Endometrial microvascular endothelial cells (primary cell): ENCODE results near the gene CMTM2.

DNA sequence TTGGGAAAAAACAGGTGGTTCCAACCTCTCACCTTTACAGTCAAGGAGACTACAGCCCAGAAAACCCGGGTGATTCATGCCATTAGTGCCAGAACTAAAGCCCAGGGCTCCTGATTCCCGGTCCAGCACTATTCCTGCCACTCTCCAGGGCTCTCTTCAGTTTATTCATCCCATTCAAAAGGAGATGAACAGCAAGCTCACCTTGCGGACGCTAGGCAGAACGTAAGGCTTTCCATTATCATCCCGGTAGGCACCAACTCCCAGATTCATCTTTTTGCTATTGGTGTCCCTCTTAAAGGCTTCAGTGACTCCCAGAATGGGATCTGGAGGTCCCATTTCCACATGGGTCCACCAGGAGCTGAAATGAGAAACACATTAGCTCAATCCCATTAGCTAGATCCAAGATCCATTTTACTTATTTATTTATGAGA lies 10.6 kb downstream of the GOT2 start:
- RAMPAGE, long total RNA, result no peak

DNA sequence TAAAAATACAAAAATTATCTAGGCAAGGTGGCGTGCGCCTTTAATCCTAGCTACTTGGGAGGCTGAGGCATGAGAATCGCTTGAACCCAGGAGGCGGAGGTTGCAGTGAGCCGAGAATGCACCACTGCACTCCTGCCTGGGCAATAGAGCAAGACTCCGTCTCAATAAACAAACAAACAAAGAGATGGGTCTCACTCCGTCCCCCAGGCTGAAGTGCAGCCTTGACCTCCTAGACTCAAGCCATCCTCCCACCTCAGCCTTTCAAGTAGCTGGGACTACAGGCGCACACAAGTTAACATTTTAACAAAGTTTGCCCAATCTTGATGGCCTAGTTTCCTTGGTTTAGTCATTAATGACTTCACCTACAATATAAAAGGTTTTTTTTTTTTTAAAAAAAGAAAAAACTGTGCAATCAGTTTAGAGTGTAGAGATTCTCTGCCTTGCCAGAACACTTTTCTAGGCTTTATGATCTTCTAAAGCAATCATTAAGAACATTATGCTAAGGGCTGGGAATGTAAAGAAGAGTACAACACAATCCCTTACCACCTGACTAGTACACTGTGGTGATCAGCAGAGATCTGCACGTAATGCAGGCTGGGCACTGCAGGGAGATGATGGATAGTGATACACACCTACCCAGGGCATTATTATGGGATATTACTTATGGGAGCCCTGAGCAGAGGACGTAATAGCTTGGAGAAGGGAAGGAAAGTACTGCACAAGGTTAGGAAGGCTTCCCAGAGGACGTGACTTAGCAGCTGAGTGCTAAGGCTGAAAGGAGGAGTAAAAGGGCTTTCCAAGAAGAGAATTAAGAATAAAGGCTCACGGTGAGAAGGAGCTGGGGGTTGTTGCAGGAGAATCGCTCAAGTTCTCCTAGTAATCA lies 6.9 kb downstream of the GOT2 start:
- RAMPAGE, long total RNA, result no peak

DNA sequence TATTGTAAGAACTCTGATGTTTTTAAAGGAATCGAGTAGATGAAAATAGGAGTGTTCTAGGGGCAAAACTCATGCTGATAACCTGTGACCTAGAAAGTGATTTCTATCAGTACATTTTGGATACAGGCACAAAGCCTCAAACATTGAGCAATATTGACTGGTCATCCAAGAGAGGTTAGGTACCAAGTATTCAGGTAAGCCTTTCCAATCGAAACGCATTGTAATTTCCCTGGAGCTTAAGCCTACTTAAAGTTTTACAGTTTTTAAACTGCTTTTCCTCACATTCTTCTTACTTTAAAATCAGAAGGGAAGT lies 3.4 kb downstream of the GOT2 start:
- RAMPAGE, long total RNA, result no peak

- RAMPAGE, long total RNA, result no peak
Measured at GRCh38 chr16:58756308-58756802, 22.2 kb upstream of the GOT2 start.

GRCh38 chr16:61055582-61055937 lies 980.7 kb downstream of the CDH8 start:
- RAMPAGE, long total RNA, result no peak

GRCh38 chr16:61491811-61492117 lies 544.5 kb downstream of the CDH8 start:
- RAMPAGE, long total RNA, result no peak

GRCh38 chr16:64910231-64910765 lies 211.6 kb downstream of the CDH11 start:
- RAMPAGE, long total RNA, result no peak

DNA sequence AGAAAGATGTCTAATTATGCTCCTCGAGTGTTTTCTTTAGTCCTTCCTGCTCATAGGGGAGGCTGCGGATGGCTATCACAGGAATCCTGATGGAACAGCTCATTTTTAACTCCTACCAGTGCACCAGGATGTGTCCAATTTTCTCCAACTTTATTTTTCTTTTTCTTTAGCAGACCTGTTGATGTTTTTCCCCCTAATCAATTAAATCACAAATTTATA lies 3.7 kb downstream of the CDH11 start:
- RAMPAGE, long total RNA, result no peak

DNA sequence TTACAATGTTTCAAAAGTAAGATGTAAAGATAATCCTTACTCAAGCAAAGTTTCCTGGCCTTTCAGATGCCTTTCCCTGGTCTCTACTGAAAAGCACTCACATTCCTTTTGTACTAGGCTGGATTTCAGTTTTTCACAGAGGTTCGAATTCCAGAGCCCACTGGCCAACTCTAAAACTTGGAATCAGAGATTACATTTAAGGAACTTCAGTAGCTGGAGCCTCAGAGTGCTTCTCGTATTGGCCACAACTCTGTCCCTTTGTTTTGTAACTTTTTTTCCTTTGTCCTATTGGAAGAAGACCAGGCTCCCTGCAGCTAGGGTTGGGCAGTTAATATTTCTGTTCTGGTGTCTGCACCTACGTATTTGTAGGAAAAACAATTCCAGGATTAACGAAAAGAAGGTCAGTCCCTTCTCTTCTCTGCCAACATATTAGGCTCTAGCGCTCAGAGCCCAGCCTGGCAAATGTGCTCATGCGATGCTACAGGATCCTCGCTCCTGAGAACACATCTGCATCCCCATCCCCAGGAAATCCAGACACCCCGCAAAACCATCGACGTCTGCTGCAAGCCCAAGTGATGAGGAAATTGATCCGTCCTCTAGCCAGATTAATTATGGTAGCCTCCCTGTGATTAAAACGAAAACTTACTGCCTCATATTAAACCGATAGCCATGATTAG lies 1.9 kb downstream of the CDH11 start:
- RAMPAGE, long total RNA, result no peak

GRCh38 chr16:65310626-65310933 lies 188.7 kb upstream of the CDH11 start:
- RAMPAGE, long total RNA, result no peak

GRCh38 chr16:65689837-65690177 lies 567.9 kb upstream of the CDH11 start:
- RAMPAGE, long total RNA, result no peak

GRCh38 chr16:65965605-65965922 lies 400.9 kb upstream of the CDH5 start:
- RAMPAGE, long total RNA, result no peak

DNA sequence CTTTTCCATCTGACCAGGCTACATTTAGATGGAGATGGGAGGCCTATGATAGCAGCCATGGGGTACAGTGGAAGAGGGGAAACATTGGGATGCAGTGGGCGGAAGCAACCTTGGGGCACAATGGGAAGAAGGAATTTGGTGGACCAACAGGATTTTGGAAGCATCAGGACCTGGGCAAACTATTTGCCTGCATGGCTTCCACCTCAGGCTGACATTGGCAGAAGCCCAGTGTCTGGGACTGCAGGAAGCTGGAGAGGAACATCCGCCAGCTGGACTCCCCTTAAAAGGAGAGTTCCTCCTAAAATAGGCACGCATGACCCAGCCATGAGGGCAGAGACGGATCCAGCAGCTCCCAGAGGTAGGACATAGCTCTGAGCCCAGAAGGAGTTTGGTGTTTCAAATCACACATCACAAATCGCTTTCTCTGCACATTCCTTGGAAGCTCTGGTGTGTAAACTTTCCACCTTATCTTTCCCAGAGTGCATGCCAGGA lies 231.2 kb upstream of the CDH5 start:
- RAMPAGE, long total RNA, result no peak

DNA sequence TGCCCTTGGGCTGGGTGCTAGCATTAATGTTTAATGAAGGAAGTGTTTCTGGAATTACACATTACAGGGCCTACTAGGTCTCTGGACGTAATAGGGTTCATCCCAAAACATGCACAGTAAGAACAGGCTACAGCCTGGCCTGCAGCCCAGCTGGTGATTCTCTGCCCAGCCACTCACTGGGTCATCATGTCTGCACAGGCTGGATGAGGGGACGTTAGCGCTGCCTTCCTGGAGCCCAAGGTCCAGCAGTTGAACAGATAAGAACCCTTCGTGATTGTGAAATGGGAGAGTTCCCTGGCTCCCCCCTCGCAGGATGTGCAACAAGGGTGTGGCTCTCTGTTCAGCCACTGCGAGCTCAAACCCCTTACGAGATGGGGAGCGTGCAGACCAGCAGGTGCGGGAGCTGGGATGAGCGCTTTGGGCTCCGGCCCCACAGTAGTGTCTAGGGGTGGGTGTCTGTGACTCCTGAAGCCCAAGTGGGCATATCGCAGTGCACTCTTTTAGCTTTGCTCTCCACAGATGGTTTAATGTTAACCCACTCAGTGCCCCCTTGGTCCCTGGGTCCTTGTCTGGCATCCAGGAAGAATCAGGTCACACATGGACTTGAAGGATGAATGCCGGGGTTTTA lies 199.9 kb upstream of the CDH5 start:
- RAMPAGE, long total RNA, result no peak

GRCh38 chr16:66502165-66503006 lies 47.5 kb downstream of the TK2 start:
- RAMPAGE, long total RNA, result no peak

- RAMPAGE, long total RNA, result no peak
Measured at GRCh38 chr16:66503007-66503436, 46.9 kb downstream of the TK2 start.

DNA sequence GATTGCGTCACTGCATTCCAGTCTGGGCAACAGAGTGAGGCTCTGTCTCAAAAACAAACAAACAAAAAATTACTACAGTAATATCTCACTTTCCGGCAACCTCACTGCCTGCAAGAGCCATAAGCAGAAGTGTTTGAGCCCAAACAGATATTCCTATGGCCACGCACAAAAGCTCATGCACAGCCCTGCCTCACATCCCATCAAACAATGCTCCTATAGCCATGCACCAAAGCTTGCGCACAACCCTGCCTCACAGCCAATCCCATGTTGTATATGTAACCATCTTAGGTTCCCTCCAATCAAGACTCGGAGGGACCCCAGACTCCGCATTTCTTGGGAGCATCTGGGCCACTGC lies 37.2 kb downstream of the TK2 start:
- RAMPAGE, long total RNA, result no peak

DNA sequence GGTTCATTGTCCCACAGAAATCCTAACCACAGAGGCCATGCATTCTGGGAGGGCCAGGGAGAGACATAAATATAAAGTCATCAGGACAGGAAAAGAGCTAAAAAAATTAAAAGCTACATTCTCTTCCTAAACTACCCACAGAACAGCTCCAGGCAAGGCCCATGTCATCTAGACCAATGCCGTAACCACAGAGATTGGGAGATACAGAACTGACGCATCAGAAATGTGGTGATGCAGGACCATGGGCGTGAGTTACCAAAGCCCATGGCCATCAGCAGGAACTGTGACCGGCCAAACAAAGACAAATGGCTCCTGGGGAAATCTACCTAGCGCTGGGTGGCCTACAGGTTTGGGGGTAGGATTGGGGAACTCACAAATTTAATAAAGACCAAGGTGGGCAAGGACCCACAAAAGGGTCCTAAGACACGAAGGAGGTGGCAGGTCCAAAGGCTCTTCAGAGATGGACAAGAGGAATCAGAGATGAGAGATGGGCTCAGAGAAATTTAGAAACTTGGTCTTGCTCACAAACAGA lies 24.0 kb downstream of the TK2 start:
- RAMPAGE, long total RNA, result no peak

DNA sequence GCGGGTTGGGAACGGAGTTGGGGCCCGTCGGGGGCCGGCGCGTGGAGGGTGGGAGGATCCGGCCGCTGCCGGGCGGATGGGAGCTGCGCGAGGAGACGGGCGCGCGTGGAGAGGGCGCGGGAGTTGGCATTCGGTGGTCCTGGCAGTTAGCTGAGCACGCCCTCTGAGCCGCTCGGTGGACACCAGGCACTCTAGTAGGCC lies at the start of gene CMTM2:
Gene CMTM2, plus strand, starts transcription at position 129 of the 201 bp plus-strand sequence.
- RAMPAGE, long total RNA, result no peak

GRCh38 chr16:66605012-66605823 lies 714 bp downstream of the CMTM3 start:
- RAMPAGE, long total RNA, result no peak